A172 (cell line): ENCODE results near the genes MGST1 and SLCO1B3.

- RAMPAGE, long total RNA = no peak
These were observed 35.6 kb upstream of the RERG start for GRCh38 chr12:15256825-15257180.

DNA sequence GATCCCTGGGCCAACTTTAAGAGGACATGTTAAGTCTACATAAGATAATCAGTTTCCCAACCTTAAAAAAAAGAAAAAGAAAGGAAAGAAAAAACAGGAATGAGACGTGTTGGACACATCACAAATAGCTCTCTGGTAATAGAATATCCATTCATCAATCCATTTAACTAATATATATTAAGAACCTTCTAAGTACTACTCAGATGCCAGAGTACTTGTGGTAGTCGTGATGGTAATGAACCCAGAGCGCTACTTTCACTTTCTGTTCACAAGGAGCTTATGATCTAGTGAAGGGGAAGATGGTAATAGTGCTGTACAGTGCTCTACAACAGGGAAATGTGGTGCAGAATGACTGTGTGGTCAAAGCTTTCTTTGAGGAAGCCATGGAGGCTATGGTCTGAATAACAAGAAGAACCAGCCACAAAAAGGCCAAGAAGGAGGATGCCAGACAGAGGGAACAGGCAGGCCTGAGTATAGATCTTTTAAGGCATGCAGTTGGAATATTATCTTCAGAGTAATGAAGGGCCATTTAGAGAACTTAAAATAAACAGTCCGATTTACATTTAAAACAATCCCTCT lies 212.0 kb downstream of the PTPRO start:
- RAMPAGE, long total RNA = no peak

- RAMPAGE, long total RNA = no peak
These were observed 69.9 kb downstream of the EPS8 start for GRCh38 chr12:15719380-15719596.

GRCh38 chr12:16036478-16037508 lies 125.7 kb downstream of the DERA start:
- RAMPAGE, long total RNA = no peak

DNA sequence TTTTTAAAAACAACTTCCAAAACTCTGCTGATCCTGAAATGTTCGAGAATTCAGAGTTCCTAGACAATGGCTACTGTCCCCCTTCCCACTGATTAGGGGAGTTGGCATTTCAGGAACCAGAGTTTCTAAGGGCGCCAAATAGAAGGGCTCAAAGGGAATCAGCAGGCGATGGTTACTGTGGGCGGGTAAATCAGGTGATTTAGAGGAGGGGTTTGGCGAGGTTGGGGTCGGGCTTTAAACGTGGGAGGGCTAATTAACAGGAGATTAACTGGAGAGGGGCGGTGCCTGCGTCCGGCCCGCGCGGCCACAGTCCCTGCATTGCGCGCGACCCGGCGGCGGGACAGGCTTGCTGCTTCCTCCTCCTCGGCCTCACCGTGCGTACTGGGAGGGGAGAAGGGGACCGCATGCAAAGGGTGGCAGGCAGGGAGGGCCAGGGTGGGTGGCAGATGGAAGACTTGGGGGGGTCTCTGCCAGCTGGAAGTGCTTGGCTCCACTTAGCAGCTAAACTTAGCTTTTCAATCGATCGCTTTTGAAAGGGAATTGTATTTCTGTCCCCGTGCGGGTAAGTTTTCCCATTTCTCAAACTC lies at the start of gene MGST1:
Gene MGST1, plus strand, starts transcription at position 309 of the 587 bp plus-strand sequence.
- RAMPAGE, long total RNA = start-site peak on the plus strand centred at position 347 of the sequence, 76 bp wide, 91 and 15 reads in 2 replicates

GRCh38 chr12:16360688-16361070 lies 13.2 kb downstream of the MGST1 start:
- RAMPAGE, long total RNA = no peak

DNA sequence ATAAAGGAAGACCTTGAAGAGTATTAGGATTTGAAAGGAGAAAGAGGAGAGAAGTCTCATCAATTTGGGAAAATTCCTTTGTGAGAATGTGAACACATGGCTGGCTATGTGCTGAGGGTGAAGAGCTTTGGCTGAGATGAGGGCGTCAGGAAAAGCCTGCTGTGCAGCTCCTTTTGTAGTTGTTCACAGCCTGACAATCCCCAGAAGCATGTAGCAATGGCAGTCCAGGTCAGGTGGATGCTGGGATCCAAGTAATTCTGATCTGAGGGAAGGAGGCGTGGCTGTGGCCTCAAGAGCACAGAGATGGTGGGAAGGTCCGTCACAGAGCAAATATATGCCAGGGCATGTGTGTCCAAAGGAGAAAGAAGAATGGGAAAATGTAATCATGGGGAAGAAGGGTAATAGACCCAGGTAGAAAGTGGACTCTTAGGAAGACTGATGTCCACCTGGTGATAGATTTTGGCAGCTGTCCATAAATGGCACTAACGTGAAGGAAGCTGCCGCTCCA lies 13.7 kb downstream of the MGST1 start:
- RAMPAGE, long total RNA = no peak

DNA sequence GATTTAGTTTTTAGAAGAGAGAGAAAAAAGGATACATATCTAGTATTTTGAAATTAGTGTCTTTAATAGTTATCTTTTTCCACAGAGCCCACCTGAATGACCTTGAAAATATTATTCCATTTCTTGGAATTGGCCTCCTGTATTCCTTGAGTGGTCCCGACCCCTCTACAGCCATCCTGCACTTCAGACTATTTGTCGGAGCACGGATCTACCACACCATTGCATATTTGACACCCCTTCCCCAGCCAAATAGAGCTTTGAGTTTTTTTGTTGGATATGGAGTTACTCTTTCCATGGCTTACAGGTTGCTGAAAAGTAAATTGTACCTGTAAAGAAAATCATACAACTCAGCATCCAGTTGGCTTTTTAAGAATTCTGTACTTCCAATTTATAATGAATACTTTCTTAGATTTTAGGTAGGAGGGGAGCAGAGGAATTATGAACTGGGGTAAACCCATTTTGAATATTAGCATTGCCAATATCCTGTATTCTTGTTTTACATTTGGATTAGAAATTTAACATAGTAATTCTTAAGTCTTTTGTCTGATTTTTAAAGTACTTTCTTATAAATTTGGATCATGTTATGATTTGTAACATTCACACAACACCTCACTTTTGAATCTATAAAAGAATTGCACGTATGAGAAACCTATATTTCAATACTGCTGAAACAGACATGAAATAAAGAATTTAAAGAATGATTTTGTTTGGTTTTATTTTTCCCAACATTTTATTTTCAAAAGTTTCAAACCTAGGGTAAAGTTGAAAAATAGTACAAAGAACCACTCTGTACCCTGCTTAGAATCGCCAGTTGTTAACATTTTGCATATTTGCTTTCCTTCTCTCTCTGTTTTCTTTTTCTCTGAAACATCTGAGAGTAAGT lies 16.5 kb downstream of the MGST1 start:
- RAMPAGE, long total RNA = no peak

DNA sequence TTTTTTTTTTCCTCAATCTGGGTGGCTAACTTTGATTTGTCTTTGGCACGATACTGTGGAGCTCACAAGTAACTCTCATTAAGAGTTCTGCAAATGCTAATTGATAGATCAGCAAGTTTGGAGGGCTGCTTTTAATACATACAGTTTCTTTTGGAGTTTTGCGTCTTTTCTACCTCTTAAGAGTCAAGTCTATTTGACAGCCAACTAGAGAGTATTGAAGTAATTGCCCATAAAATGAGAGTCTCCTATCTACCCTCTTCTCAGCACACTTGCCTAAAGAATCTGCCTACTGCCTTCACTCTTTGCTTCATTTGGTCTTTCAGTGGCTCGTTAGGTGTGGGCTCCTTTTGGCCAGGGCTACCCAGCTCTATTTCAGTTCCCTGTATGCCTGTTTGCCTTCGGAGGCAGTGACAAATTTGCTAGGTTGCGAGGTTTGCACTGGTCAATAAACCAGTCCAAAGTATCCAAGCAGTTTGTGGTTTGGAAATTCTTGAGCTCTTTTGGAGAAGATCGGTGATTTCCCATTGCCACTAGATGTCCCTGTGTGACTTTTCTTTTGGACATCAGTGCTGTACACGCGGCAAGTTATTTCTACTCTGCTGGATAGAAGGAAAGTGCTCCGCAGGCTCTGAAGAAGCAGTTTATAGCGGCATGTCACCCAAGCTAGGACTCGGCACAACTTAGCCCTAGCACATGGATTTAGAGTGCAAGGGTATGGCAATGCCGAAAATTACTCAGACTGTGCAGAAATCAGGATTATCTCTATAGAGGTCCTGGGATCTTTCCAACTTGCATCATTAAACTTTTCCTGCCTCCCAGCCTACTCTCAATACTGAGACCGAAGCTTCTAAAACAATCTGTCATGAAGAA lies 38.5 kb downstream of the MGST1 start:
- RAMPAGE, long total RNA = no peak

DNA sequence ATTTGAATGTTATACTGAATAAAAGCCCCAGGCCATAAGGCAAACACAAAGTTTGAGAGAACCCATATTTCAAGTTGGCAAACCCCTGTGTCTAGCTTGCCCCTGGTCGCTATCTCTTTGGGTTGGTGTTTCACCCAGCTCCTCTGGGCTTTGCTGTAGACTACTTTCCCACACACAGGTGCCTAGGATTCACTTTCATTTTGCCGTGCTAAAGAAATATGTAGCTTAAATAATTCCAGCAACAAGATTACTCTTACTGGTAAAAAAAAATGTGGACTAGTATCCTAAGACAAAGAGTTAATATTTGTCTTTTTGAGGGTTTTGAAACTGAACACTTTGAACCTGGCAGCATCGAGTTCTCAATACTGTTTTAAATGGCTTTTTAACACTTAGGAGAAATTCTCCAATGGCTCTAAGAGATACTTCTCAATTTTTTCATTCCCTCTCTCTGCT lies 5.3 kb upstream of the LMO3 start:
- RAMPAGE, long total RNA = no peak

DNA sequence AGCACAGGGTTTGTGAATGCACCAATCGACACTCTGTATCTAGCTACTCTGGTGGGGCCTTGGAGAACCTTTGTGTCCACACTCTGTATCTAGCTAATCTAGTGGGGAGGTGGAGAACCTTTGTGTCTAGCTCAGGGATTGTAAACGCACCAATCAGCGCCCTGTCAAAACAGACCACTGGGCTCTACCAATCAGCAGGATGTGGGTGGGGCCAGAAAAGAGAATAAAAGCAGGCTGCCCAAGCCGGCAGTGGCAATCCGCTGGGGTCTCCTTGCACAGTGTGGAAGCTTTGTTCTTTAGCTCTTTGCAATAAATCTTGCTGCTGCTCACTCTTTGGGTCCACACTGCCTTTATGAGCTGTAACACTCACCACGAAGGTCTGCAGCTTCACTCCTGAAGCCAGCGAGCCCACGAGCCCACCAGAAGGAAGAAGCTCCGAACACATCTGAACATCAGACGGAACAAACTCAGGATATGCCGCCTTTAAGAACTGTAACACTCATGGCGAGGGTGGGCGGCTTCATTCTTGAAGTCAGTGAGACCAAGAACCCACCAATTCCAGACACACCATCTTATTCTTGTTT lies 402.3 kb upstream of the LMO3 start:
- RAMPAGE, long total RNA = no peak

DNA sequence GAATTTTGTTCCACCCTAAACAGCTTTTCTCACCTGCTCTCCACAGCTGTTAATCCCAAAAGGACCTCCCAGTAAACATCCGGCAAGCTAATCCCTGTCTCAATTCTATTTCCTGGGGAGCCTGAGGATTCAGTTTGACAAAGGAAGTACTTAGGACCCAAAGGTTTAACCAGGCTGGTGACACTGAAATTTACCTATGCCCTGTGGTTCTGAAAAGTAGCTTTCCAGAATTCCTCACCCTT lies 15.0 kb downstream of the CAPZA3 start:
- RAMPAGE, long total RNA = no peak

GRCh38 chr12:18907724-18908165 lies 169.8 kb downstream of the CAPZA3 start:
- RAMPAGE, long total RNA = no peak

DNA sequence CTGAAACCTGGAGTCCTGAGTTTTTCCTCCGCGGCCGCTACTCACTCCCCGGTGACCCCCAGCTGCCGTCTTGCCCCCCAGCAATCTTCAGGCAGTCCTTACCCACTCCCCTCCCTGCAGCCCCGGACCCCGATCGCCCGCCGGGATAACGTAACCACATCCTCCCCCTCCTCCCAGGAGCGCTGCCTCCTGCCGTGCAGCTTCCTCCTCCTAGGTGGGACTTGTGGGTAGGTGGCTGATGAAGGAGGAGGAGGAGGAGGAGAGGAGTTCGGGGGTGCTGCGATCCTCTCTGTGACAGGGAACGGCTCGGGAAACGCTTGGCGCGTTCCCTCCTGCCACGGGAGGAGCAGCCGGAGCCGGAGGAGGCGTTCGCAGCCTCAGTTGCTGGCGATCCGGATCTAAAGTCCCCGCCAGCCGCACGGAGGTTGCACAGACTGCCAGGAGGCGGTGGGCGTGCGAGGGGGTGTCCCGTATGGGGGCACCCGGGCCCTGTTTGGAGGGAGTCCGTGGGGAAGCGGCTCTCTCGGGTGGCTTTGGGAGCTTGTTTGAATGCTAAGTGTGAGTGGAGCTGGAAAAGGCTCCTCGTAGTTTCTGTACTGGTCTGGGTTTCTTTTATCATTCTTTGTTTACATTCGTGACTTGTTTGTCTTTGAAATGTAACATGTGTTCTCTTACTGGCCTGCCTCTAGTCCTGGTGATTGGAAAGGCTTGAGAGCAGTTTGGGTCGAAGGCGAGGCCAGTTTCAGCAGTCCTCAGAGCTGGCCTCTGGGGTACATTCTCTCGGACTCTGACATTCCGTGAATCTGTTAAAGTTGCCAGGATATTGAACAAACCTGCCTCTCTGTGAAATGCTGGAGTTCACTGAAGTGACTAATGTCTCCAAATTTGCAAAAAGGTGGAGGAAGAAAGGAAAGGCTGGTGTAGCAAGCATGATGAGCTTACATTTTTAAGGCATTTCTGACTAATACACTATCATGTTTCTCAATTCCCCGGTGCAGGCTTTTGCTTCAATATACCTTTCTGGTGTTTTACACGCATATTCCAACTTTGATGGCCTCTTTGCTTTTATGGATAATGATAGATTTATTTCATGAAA lies 1.3 kb downstream of the PLEKHA5 start:
- RAMPAGE, long total RNA = no peak

DNA sequence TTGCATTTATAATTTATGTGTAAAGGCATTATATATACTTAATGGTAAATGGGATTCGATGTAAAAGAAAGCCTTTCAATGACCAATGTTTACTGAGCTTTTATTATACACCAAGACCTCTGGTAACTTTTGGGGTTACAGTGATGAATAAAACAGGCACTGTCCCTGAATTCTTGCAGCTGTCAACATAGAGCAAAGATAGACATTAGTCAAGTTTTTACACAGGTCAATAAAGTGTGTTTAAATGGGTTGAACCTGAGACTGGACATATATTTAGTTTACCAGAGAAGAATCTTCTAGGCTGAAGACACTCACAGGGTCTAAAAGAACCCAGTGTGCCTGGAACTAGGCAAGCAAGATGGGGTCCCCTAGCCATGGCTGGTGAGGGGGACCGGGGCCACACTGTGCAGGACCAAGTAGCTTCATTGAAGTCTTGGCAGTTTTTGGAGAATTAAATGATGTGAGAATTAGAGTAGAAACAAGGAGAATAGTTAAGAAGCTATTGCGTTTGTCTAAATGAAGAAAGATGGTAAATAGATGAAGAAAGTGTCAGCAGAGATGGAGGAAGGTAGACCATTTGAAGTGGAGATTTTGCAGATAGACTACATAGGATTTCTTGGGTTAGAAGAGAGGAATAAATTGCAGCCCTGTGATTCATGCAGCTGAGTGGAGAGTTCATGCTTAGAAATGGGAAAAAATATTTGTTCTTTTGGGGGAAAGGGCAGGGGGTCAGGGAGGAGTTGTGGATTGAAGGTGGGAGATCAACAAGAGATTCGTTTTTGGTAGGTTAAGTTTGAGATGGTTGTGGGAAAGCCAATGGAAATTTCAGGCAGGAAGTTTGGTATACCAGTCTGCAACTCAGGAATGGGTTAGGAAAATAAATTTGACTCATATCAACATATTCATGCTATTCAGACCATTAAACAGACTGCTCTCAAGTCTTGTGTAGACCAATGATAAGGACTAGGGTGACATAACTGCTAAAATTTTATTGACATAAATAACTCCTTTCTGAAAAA lies 59.6 kb downstream of the PLEKHA5 start:
- RAMPAGE, long total RNA = no peak

DNA sequence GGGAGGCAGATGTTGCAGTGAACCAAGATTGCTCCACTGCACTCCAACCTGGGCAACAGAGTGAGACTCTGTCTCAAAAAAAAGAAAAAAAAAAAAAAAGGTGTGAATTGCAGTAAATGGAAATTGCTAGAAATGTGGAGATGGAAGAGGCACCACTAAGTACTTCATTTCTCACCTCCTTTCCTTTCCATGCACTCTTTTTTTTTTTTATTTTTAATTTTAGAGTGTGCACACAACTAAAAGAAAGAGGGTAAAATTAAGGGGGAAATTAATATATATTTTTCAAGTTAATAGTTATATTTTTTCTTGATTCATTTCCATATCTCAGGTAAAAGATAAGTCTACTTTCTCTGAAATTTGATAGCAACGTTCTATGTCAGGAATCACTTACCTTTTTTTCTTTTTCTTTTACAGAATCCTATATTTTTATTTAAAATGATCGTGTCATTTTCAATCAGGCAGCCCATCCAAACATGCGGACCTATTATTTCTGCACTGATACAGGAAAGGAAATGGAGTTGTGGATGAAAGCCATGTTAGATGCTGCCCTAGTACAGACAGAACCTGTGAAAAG lies 139.9 kb downstream of the PLEKHA5 start:
- RAMPAGE, long total RNA = no peak

DNA sequence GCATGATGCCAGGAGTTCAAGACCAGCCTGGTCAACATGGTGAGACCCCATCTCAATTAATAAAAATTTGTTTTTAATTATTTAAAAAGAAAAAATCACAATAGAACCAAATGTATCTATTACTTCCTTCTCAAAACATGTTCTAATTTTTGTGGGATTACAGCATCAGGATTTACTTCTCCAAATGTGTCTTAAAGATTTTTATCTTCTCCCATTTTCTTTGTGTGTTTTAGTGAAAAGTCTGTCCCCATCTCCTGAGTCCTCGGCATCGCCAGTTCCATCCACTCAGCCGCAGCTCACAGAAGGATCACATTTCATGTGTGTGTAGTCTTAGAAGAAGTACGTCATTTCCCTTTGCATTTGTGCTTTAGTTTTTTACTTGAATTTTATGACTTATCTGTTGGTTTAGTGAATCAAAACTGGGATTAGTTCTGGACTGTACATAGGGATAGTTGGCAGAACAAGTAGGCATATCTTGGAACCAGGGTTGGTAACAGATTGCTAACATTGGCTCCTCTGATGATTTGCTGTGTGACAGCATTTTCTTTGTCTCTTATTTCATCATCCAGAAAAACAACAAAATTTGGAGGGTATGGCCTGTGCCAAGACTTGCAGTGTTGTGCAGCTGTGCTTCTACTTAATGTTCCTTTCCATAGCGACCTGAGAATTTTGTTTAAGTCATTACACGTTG lies 69.7 kb upstream of the AEBP2 start:
- RAMPAGE, long total RNA = no peak

- RAMPAGE, long total RNA = no peak
These were observed 72.6 kb downstream of the PDE3A start for GRCh38 chr12:20440988-20441349.

DNA sequence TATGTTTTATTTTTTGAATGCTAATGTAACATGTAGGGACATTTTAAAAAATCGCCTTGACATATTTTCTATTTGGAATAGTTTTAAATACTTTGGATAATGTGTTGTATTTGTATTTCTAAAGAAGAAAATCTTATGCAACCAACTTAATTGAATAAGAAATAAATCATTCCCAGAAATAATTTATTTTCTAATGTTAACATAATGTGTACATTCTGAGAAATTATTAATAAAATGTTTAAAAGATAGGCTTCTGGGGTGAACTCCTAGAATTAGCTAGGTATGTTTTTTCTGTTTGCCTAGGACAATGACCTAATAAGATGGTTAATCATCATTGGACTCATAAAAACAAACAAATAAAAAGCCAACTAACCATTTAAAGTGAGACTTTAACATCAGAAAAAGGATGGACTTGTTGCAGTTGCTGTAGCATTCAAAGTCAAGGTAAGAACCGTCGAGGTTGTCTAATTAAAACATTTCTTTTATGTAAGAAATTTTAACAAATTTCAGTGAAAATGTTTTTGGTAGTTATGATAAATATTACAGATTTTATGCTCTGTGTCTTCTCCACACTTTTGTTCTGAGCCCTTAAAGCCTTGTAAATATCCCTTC lies at the start of gene SLCO1B3:
Gene SLCO1B3, plus strand, starts transcription at position 385 of the 612 bp plus-strand sequence.
- RAMPAGE, long total RNA = no peak

DNA sequence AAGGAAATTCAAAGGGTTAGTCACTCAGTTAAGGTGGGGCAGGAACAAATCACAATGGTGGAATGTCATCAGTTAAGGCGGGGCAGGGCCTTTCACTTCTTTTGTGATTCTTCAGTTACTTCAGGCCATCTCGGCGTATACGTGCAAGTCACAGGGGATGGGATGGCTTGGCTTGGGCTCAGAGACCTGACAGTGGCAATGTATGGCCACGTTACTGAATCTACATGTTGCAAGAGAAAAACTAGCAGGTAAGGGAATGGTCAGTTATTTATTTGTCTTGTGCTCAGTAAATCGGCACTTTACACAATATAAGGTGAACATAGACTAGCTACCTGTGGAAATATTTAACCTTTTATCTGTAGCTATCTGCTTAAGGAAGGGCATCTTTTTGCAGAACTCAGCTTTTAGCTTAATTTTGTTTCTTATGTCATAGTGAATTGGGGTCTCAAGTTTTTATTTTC lies 12.0 kb downstream of the SLCO1B3 start:
- RAMPAGE, long total RNA = start-site peak on the plus strand centred at position 114 of the sequence, 40 bp wide, 44 and 80 reads in 2 replicates